Ileum (tissue), 1 donor: Measurements from ENCODE around the gene KRT73.

- PRO-cap, result no peak
Observed at GRCh38 chr12:52061648-52062109, 8.1 kb upstream of the ATG101 start.

GRCh38 chr12:52066280-52066767 is 3.5 kb upstream of the ATG101 start:
- PRO-cap, result no peak

DNA sequence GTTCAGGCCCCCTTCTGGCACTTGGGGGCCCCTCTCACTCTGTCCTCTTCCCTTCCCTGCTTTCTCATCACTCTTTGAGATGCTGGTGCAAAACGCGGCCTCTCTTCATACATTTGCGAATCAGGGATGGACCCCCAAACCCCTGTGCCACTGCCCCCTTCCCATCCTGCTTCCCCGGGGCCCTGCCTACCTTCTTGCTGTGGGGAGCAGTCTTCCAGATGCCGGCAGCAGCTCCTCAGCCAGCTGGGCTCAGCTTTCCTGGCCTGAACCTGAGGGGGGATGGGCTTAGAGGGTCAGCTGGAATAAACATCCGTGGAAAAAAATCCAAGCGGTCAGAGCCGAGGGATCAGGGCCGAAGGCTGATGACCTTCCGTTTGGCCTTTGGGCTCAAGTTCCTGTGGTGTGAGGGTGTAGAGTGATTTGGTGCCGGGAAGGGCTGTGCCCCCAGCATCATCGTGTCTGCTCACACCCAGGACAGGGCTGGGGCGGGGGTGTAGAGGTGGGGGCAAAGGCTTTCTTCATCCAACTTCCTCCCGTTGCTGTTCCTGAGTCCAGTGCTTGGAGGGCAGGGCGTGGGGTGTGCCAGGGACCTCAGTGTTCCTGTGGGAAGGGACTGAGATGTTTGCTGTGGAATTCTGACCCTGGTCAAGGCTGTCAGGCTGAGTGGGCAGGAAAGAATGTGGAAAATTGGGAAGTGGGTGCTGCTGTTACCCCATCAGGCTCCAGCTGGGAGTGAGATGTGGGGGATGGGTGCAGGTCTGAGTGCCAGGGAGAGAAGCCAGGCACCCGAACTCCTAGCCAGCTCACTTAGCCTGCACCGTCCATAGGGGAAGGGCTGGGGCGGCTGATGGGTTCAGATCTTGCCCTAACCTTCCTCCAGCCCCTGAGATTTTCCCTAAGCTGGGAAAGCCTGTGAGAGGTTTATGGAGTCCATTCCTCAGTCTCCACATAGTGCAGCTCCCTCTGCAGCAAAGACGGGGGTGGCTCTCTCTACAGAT is 2.7 kb downstream of the SMIM41 start:
- PRO-cap, result no peak

DNA sequence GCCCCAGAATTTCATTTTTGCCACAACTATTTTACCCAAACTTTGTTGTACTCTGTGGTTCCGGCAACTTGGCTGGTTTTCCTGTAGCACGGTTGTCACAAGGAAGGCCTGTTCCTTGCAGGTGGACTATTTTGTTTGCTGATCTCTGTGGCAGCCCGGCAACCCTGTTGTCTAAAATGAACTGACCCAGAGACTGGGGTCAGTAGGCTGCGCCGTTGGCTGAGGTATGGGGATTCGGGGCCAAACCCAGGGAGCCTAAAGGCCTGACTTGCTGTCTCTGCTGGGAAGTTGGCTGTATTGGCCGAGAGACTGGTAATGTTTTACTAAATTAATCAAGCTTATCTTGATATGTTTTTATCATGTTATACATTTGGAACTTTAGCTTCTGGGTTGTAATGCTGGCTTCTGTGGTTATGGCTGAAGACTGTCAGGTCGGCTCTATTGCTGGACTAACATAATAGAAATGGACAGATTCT is 13.9 kb downstream of the SMIM41 start:
- PRO-cap, result no peak

- PRO-cap, result no peak
Observed at GRCh38 chr12:52115748-52115978, 36.2 kb downstream of the SMIM41 start.

- PRO-cap, result no peak
Observed at GRCh38 chr12:52189698-52190163, 2.1 kb downstream of the KRT80 start.

DNA sequence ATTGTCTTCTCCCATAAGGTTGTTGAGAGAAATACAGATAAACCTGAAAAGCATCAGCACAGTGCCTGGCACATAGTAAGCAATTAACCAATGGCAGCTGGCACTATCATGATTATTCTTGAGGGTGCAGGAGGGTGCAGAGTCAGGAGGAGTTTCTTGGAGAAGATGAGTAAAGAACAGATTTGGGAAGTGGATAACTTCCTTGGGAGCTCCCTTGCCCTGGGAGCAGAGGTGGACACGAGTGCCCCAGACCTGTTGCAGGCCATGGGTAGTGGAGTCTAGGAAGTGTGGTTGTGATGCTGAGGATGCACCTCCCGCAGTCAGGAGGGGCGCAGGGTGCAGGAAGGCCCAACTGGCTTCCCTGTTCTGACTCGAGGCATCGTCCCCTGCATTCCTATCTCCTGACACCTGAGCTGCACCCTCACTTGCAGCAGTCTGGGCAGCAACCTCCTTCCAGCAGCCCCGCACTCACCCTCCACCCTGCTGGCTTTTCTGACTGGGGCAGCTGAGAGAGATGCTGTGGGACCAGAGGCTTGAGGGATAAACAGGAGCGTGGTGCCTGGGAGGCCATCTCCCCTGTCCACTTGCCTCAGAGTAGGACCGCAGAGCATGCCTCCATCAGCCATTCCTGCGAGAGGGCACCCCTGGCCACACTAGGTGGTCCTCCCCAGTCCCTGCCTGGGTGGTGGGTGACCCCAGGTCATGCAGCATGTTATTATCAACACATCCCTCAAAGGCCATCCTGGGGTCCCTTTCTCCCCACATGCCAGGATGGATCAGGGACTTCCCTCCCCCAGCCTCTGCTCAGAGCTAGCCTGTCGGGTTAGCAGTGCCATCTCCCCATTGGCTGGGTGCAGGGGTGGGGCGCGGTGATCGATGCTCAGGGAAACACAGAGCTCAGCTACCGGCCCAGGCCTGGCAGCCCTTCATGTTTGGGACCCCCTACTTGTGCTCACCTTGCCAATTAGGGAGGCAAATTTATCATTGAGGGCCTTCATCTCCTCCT is 864 bp downstream of the KRT80 start:
- PRO-cap, result no peak

DNA sequence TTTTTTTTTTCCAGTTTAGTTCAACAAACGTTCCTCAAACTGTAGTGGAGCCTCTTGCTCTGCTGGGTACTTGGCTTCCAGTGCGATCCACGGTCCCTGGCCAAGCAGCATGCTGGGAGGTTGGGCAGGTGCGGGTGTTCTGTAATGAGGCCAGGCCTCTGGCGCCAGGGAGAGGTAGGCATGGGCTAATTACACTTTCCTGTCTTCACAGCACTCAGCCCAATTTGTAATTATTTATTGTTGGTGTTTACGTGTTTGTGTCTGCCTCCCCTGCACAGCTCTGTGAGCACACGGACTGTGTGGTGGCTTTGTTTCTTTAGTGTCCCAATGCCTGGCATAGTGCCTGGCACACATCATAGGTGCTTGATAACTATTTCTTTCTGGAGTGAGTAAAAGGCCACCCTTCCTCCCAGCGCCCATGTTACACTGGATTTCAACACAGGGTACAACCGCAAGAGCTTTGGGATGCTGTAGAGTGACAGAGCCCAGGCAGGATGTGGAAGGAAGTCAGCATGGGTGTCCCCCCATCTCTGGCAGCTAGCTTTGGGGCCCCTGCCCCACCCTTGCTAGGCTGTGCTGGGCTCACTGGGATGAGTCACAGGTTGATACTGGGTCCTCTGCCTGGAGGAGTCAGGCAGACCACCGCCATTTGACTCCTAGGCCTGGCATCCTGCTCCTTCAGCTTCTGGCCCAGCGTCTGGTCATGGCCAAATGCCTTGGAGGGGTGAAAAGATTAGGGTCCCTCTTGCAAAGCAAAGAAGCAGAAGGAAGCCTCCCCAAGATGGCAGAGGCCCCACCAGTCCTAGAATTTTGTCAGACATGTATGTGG is 6.0 kb upstream of the KRT80 start:
- PRO-cap, result no peak

DNA sequence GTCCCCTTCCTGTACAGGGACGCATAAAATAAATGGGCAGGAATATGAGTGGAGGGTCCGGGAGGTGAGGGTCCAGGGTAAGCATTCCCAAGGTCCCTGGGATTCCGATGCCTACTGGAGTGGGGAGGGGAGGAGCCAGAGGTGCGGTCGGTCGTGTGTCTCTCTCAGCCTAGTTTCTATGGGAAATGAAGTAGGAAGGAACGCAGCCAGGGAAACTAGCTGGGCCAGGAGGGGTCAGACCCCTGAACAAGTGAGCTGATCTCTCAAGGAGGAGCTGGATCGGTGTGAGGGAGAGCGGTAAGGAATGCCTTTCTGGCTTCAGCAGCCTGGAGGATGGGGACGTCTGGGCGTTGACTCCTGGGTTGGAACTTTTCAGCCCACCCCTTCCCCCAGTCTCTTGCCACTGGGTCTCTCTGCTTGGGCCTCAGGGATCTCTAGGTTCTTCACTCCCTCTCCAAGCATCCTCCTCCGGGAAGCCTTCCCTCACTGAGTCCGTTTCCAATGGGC is 495 bp upstream of the KRT7 start:
- PRO-cap, result no peak

GRCh38 chr12:52245181-52245752 is 12.2 kb downstream of the KRT7 start:
- PRO-cap, result no peak

DNA sequence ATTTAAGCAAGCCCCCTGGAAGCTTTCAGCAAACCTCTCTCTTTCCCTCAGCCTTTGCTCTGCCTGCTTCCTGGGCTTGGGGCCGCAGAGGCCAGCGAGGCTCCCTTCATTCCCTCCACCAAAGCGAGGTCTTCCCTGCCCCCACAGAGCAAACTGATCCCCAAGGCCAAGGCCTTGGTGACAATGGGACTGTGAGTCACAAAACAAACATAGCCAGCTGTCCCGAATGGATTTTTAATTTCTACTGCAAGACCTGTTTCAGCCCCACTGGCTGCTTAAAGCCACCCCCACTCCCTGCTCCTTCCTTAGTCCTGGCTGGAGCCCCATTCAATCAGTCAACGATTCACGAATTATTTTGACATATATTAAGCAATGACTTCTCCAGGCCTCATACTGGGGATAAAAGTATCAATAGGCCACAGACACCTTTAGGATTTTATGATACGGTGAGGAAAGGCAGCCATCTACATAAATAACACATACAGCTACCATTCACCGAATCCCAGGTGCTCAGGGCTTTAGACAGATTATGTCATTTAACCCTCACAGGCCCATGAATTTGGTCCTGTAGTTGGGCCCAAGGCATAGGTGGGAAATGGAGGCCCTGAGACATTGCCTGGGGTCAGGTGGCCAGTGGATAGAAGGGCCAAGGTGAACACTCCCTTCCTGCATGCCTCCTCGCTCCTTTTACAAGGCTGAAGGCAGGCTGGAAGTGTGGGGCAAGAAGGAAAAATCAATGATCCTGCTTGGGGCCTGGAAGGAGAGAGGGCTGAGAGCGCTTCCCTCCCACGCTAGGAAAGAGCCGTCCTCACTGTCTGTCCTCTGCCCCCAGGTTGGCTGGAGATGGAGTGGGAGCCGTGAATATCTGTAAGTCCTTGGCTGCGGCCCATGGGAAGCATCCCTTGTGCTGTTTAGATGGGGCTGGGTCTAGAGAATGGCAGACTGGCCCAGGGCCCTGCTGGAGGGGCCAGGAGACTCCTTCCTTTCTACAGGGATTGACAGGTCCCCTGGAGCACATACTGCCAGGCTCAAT is 14.6 kb downstream of the KRT7 start:
- PRO-cap, result no peak

DNA sequence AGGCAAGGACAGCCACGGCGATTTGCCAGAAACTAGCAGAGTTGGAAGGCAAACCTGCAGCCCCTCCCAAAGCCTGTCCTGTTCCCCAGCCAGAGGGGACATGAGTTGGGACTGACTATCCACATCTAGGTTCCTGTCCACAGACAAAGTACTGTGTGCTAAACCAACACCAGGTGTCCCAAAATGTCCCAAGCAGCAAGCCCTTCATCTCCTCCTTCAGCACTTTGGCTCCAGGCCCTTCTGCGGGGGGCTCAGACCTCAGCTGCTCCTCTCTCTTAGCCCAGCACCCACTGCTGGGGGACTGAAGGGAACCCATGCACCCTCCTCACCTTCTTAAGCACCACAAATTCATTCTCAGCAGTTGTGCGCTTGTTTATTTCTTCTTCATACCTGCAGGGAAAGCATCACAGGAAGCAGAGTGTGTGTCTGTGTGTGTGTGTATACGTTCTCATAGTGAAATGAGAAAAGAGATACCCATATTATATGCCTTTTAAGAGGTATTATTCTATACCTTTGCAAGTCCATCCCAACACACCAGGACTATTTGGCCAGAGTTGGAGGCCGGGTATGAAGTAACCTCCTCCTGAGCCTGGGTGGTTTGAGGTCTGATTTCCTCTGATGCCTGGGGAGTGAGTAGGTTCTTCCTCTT is 3.3 kb downstream of the KRT73 start:
- PRO-cap, result no peak

DNA sequence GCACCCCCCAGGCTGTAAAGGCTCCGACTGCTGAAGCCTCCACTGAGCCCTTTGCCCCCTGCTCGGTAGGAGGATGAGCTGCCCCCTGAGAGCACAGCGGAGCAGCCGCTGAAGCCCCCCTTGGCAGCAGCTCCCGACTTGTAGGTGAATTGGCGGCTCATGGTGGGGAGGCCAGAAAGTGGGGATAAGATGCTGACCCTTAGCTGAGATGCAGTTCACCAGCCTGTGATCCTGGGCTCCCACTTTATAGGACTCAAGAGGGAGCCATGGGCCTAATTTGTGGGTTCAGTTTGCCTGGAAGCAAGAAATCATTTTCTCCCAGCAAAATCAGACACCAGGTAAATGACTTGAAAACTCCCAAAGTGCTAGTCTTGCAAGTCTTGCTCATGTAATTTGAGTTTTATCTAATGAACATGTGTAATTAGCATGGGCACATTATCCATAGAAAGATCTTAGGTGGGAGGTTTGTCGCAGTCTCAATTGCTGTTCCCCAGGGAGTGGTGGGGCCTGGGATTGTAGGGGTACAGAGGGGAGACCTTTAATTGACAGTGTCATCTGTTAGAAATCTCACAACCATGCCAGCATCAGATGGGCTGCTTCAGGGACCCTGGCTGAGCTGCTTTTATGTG is at the start of gene KRT73:
KRT73 (minus strand) TSS at position 196 of the 629 bp plus-strand sequence.
- PRO-cap, result no peak

GRCh38 chr12:52687757-52688428 is 7.7 kb upstream of the KRT1 start:
- PRO-cap, result no peak

- PRO-cap, result bidirectional peak, plus-strand start at chr12:52860406, minus-strand start at chr12:52860190
Observed at GRCh38 chr12:52859988-52860735, 11.4 kb upstream of the KRT78 start.

- PRO-cap, result no peak
Observed at GRCh38 chr12:52895778-52896563, 8.9 kb downstream of the KRT8 start.

DNA sequence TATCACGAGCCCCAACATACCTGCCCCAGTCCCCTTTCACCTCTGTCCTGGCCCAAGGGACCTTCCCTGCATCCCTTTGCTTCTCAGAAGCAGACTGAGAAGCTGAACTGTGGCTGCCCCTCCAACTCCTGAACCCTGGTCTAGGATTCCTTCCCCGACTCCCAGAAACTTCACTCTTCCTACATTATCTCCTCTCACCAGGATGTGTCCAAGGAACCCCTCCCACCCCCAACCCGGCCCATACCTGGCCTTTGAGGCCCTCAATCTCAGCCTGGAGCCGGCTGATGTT is 5.4 kb downstream of the KRT8 start:
- PRO-cap, result no peak

DNA sequence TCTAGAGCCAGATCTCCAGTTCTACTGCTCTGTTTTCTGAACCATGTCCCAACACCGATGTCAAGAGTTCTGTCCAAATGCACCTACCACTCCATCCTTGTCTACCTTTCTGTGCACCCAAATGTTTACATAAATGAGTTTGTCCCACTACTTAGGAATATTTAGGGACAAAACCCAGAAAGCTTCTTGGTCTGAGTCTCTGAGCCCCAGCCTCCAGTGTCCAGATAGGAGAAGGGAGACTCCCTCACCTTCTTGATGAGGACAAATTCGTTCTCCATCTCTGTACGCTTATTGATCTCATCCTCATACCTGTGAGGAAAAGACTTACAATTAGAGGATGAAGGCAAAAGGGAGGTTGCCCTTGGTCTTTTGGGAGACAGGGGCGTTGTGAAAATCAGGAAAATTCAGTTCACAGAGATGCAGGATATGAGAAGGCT is 3.9 kb downstream of the KRT8 start:
- PRO-cap, result no peak

GRCh38 chr12:52906294-52906981 is 1.6 kb upstream of the KRT8 start:
- PRO-cap, result no peak

DNA sequence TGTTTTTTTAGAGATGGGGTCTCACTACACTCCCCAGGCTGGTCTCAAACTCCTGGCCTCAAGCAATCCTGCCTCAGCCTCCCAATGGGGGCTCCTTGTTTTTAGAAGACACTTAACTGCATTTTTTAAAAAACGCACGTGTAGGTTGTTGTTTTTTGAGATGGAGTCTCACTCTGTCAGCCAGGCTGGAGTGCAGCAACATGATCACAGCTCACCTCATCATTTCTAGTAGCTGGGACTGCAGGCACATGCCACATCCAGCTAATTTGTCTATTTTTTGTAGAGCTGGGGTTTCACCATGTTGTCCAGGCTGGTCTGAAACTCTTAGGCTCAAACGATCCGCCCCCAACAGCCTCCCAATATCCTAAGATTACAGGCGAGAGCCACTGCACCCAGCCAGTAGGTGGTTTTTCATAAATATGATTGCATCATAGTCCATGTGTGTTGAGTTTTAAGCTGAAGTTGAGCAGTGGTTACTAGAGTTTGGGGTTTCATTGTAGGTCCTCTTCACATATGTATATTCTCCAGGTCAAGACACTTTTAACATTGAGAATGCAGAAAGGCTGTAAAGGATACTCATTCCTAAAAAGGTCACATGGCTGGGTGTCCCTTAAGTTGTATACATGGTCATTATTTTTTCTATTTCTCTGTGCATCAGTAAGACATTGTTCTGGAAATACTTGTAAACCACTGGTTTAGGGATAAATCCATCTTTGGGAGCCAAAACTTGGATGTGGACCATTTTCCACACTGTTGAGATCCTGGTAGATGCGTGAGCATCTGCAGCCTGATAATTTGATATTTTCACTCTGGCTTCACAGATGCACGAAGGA is 13.1 kb upstream of the TNS2 start:
- PRO-cap, result no peak